SK-N-SH (cell line): ENCODE measurements around a stretch of chr10.

- RRBS, result no CpG with 5 or more reads among the region's 11 CpGs
CAGE:
- cytosol, long polyA plus RNA, result no peak
- long polyA plus RNA, result no peak
- nucleus, long polyA plus RNA, result no peak
These were observed 319.4 kb downstream of the CXCL12 start for GRCh38 chr10:44065310-44066149.

DNA sequence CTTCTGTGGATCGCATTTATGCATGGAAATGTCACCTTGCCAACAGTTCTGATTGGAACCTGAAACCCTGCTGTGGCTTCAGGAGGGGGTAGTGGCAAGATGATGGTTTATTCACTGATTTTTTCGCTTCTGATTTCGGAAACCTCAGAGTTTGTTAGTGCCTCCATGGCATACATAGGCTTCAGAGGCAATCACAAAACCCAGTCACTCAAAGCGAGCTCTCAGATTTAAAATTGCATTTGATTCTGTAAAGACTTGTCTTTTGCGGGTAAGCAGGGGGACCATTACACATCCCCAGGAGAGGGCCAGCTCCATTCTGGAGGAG lies 7.5 kb downstream of the CXCL12 start:
- RRBS, result no CpG with 5 or more reads among the region's 5 CpGs
CAGE:
- cytosol, long polyA plus RNA, result no peak
- long polyA plus RNA, result no peak
- nucleus, long polyA plus RNA, result no peak

DNA sequence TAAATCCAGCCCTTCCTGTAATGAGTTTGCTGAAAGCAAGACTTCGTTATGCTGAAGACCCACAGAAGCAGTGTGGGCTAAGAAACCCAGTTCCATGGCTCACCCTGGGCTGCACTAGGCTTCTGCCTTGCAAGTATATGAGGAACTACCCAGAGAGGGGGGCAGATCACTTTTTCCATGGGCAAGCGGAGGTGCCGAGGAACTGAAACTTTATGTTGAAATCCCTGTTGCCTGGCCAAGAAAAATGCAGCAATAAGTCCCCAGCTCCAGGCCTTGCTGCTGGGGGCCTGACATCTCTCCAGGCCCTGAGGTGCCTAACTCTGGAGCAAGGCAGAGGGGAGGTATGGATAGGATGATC lies 8.5 kb downstream of the RASSF4 start:
- RRBS, result no CpG with 5 or more reads among the region's 3 CpGs
CAGE:
- cytosol, long polyA plus RNA, result no peak
- long polyA plus RNA, result no peak
- nucleus, long polyA plus RNA, result no peak

DNA sequence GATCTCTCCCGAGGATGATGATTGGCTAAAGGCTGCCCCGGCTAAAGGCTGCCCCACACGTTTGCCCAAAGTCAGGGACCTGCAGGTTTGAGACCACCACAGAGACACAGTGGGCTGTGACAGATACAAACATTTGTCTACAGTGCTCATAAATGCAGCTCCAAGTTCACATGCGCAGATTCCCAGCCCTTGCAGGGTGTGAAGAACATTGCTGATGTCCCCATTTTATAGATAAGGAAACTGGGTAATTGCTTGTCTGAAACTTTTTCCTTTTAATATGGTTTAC lies 2.7 kb downstream of the DEPP1 start:
- RRBS, result 97% methylated on average over 2 of the region's 4 CpGs
CAGE:
- cytosol, long polyA plus RNA, result no peak
- long polyA plus RNA, result no peak
- nucleus, long polyA plus RNA, result no peak

- RRBS, result no CpG with 5 or more reads among the region's 1 CpG
CAGE:
- cytosol, long polyA plus RNA, result no peak
- long polyA plus RNA, result no peak
- nucleus, long polyA plus RNA, result no peak
These were observed 2.3 kb downstream of the DEPP1 start for GRCh38 chr10:44976299-44976737.

DNA sequence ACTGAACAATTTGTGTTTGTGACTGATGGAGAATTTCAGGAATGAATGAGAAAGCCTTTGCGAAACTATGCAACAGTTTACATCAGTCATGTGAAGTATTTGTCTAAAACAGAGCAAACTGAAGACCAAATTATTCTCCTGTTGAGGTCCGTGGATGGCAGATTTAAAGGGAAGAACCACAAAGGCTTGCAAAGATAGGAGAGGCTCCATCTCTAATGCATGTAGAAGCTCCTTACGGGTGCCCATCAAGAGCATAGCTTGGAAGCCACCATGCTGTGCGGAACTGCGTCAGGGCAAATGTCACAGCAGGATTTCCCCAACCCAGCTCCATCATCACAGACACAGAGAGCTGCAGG lies 6.5 kb upstream of the ZNF22 start:
- RRBS, result no CpG with 5 or more reads among the region's 5 CpGs
CAGE:
- cytosol, long polyA plus RNA, result no peak
- long polyA plus RNA, result no peak
- nucleus, long polyA plus RNA, result no peak

DNA sequence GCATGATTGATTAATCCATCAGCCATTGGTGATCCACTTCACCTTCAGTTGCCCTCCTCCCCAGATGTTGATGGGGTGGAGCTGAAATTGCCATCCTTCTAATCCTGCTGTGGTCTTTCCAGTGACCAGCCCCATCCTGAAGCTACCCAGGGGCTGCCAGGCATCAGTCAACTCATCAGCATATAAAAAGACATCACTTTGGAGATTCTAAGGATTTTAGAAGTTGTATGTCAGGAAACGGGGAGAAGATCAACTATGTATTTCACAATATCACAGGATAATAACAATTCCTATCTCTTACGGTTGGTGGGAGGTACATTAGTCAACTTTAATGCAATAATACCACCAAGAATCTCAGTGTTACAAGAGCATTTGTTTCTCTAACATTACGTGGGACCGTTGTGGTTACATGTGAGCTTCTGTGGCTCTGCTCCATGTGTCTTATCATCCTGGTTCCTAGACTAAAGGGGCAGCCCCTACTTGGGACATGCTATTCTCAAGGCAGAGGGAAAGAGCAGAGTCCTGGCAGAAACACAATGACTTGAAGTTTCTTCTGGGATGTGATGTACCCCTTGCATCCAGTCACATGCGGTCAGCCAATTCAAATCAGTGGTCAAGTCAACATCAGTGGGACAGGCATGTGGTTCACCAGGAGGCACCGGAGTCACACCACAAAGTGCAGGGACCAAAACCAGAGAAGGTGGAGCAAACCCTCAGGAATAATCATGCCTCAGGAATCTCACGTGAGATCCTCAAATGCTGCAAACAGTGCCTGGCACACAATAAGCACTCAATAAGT lies 2.6 kb upstream of the ZNF22 start:
- RRBS, result no CpG with 5 or more reads among the region's 7 CpGs
CAGE:
- cytosol, long polyA plus RNA, result no peak
- long polyA plus RNA, result no peak
- nucleus, long polyA plus RNA, result no peak

GRCh38 chr10:45156345-45156722 lies 155.6 kb downstream of the ZNF22 start:
- RRBS, result no CpG with 5 or more reads among the region's 5 CpGs
CAGE:
- cytosol, long polyA plus RNA, result no peak
- long polyA plus RNA, result no peak
- nucleus, long polyA plus RNA, result no peak

GRCh38 chr10:45379985-45380631 lies 6.1 kb downstream of the ALOX5 start:
- RRBS, result no CpG with 5 or more reads among the region's 16 CpGs
CAGE:
- cytosol, long polyA plus RNA, result no peak
- long polyA plus RNA, result no peak
- nucleus, long polyA plus RNA, result no peak

DNA sequence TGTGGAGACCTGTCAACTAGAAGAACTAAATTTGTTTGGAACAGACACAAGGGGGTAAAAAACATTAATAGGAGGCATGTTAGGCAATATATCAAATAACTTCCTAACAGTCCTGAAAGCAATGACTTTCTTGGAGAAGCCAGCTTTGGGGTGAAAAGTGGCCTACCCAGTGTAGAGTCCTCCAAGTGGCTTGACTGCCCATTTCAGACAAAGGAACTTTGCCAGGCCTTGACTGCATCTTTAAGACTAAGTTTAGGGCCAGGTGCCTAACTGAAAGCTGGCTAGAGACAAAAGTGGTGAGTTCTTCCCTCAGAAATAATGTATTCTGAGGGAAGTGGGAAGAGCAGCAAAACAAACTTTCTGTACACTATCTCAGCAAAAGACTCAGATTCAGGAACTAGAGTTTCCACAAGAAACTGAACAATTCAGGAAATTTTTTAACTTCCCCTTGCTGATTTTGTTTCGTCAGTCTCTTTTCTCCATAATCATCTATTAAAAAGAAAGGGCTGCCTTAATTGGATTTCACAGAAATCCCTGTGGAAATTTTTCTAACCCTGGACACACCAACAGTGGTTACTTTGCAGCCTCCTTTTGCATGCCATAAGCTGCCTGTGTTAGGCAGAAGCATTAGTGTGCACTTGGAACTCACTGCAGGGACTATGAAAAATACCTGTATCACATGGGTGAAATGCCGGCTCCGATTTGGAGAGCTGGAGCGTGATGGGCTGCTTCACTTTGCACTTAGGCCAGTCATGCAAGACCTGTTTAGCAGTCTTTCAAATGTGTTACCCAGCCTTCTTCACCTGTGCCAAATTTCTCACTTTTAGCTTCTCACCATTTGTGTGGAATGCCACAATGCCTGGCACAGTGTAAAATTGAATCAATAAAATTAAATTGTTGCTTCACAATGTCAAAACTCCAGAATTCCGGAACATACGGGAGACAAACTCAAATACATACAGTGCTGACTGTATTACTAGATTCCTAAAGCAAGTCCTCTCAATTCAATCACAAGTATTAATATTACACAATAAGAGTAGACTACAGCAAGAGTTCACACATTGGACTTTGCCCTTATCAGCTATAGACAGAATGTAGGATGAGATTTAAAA lies 11.4 kb downstream of the NCOA4 start:
- RRBS, result no CpG with 5 or more reads among the region's 6 CpGs
CAGE:
- cytosol, long polyA plus RNA, result no peak
- long polyA plus RNA, result no peak
- nucleus, long polyA plus RNA, result no peak

- RRBS, result no CpG with 5 or more reads among the region's 6 CpGs
CAGE:
- cytosol, long polyA plus RNA, result no peak
- long polyA plus RNA, result no peak
- nucleus, long polyA plus RNA, result no peak
These were observed 10.5 kb downstream of the NCOA4 start for GRCh38 chr10:46019765-46020419.

DNA sequence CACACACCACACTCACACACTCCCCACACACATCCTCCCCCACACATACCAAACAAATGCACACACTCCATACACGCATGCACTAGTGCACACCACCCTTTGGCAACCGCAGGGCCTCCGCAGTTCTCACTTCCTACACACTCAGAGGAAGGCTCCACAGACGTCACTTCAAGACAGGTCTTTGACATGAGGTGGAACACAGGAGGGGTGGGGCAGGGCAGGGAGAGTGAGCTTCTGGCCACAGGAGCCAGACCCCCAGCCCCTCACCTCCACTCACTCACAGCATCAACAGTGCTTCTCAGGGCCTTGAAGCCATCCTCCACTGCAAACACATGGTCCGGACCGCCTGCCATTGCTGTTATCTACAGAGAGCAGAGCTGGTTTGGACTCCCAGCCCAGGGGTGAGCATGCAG lies 18.3 kb upstream of the ANTXRL start:
- RRBS, result no CpG with 5 or more reads among the region's 6 CpGs
CAGE:
- cytosol, long polyA plus RNA, result no peak
- long polyA plus RNA, result no peak
- nucleus, long polyA plus RNA, result no peak

- RRBS, result no CpG with 5 or more reads among the region's 58 CpGs
CAGE:
- cytosol, long polyA plus RNA, result no peak
- long polyA plus RNA, result no peak
- nucleus, long polyA plus RNA, result no peak
These were observed 3.9 kb upstream of the ANTXRL start for GRCh38 chr10:46282750-46283461.

GRCh38 chr10:46291962-46292749 lies 5.4 kb downstream of the ANTXRL start:
- RRBS, result no CpG with 5 or more reads among the region's 10 CpGs
CAGE:
- cytosol, long polyA plus RNA, result no peak
- long polyA plus RNA, result no peak
- nucleus, long polyA plus RNA, result no peak

DNA sequence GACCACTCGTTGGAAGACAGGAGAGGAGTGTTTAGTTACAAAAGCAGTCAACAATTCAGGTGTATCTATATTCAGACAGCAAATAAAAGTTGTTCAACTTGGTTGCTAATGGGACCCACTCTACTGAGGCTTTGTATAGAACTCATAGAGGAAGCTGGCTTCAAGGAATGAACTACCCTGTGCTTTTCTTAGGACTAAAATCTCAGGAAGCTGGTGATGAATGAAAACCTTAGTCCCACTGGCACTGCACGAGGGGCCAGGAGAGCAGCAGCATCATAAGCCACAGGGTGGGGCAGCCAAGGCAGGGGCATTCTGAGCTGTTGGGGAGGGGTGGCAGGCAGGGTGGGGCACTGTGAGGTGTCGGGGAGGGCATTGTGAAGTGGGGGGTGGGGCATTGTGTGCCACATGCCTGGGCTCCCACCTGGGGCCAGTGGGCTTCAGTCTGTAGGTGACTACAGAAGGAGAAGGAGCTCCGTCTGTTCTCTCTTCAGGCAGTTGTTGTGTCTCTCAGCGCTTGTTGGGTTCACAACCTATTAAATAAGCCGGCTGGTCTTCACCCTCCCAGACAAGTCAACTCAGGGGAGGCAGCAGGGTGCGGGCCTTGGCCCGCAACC lies 95.4 kb upstream of the PTPN20 start:
- RRBS, result no CpG with 5 or more reads among the region's 8 CpGs
CAGE:
- cytosol, long polyA plus RNA, result no peak
- long polyA plus RNA, result no peak
- nucleus, long polyA plus RNA, result no peak

DNA sequence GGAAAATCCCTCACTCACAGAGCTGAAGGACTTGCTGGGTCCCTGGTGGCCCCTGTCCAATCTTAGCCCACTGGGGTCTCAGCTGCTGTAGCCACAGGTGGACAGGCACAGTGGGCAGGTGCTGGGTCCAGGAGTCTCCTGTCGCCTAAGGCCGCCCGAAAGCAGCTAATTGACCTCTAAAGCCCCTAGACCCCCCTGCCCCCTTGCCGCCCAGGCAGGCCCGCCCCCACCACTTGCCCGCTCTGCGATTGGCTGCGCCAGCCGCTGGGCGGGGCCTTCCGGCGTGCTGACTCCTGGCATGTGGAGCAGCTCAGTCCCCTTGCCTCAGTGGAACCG lies 59.8 kb upstream of the AGAP9 start:
- RRBS, result no CpG with 5 or more reads among the region's 13 CpGs
CAGE:
- cytosol, long polyA plus RNA, result no peak
- long polyA plus RNA, result no peak
- nucleus, long polyA plus RNA, result no peak

- RRBS, result no CpG with 5 or more reads among the region's 1 CpG
CAGE:
- cytosol, long polyA plus RNA, result no peak
- long polyA plus RNA, result no peak
- nucleus, long polyA plus RNA, result no peak
These were observed 90.3 kb downstream of the SYT15B start for GRCh38 chr10:47673108-47673459.

DNA sequence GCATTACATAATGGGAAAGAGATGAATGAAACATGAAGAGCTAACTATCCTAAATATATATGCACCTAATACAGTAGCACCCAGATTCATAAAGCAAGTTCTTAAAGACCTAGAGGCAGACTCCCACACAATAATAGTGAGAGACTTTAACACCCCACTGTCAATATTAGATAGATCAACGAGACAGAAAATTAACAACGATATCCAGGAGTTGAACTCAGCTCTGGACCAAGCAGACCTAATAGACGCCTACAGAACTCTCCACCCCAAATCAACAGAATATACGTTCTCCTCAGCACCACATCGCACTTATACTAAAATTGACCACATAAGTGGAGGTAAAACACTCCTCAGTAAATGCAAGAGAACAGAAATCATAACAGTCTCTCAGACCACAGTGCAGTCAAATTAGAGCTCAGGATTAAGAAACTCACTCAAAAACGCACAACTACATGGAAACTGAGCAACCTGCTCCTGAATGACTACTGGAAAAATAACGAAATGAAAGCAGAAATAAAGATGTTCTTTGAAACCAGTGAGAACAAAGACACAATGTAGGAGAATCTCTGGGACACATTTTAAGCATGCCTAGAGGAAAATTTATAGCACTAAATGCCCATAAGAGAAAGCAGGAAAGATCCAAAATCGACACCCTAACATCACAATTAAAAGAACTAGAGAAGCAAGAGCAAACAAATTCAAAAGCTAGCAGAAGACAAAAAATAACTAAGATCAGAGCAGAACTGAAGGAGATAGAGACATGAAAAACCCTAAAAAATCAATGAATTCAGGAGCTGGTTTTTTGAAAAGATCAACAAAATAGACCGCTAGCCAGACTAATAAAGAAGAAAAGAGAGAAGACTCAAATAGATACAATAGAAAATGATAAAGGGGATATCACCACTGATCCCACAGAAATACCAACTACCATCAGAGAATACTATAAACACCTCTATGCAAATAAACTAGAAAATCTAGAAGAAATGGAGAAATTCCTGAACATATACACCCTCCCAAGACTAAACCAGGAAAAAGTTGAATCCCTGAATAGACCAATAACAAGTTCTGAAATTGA lies 67.5 kb downstream of the MAPK8 start:
- RRBS, result no CpG with 5 or more reads among the region's 9 CpGs
CAGE:
- cytosol, long polyA plus RNA, result no peak
- long polyA plus RNA, result no peak
- nucleus, long polyA plus RNA, result no peak

DNA sequence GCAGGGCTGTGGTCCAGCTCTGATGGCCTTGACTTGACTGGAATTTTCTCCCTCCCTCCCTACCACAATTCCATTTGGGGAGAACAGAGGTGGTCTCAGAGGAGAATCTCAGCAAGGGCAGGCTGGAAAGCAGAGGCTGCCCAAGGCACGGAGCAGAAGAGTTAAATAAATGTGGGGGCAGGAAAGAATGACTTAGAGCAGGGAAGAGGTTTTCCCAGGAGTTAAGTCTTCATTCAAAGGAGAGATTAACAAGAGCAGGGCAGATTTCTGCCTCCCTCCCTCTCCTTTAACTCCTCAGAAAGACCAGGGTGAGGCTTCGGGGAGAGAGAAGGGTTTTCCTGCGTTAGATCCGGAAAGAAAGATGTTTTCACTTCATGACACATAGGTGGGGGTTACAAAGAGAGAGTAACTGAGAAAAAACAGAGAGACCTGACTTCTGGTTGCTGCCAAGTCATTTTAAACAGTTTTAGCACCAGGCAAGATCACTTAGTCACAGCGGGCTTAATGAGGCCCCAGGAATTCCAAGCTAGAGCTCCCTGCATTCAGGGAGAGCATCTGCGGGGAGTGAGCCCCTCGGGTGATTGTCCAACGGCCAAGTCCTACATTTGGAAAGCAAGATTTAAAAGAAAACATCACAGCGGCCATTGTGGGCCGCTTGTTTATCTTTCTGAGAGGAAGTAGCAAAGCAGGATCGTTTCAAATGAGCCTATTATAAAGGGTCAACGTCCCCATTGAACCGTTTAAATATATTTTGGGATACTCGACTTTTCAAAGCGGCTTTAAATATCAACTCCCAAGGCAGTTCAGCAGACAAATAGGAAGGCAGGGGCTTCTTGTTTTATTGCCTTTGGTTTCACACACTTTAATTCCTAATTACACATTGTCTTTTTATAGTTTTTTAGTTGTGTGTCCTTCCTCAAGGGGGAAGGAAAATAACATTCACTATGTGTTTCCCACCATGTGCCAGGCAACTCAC lies 78.5 kb downstream of the ARHGAP22 start:
- RRBS, result no CpG with 5 or more reads among the region's 15 CpGs
CAGE:
- cytosol, long polyA plus RNA, result no peak
- long polyA plus RNA, result no peak
- nucleus, long polyA plus RNA, result no peak

DNA sequence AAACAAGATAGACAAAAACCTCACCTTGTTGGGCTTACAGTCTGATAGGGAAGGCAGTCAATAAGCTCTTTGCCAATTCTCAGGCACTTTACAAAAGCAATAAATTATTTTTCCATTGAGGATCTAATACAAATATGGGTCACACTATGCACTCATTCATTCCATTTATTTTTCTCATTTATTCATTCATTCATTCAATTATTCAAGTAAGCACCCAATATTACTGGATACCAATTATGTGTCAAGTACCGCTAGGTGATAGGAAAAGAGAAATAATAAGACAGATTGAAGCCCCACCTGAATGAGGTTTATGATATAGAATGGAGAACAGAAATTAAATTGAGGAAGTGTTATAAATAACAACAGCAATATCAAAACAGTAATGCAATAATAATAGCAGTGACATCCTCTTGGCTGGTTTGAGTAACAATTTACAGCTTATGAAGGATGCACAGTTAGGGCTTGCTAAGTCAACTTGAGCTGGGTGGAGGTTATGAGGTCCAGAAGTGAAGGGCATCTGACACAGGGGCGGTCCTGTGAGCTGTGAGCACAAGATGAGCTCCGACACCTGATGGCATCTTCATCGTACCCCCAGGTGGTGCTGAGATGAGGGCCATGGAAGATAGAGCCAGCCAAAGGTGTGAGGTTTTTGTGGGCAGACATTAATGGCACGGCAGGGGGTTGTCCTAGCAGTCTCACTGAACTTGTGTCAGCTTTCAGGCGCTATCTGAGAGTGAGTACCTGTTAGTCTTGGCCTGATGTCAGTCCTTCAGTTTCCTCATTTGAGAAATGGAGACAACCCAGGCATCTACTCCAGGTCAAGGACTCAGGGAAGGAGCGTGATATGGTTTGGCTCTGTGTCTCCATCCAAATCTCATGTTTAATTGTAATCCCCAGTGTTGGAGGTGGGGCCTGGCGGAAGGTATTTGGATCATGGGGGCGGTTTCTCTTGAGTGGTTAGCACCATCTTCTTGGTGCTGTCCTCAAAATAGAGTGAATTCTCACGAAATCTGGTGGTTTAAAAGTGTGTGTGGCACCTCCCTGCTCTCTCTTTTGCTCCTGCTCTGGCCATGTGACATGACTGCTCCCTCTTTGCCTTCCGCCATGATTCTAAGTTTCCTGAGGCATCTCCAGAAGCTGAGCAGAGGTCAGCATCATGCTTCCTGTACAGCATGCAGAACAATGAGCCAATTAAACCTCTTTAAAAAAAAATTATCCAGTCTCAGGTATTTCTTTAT lies 30.4 kb downstream of the ARHGAP22 start:
- RRBS, result no CpG with 5 or more reads among the region's 11 CpGs
CAGE:
- cytosol, long polyA plus RNA, result no peak
- long polyA plus RNA, result no peak
- nucleus, long polyA plus RNA, result no peak